ENCODE data around the genes HACE1, BVES, POPDC3 and PRDM1.

DNA sequence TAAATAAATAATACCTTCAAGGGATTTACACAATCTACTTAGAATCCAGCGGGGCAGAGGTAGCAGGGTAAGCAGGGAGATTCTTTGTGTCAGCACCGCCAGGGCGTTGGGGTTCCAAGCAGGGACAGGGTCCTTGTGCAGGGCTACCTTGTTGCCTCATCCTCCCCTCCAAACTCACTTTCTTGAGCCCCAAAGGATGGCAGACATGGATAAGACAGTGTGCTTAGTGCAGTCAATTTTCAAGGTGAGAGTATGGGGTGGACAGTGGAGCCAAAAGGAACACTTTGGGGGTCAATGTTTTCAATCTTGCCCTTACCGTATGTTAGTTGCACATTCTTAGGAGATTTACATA, 23.2 kb upstream of the SIM1 start:
- RRBS: no CpG with 5 or more reads among the region's 4 CpGs

GRCh38 chr6:101981784-101982246, 588.3 kb downstream of the GRIK2 start:
- RRBS: no CpG with 5 or more reads among the region's 1 CpG

- RRBS: no CpG with 5 or more reads among the region's 3 CpGs
Observed at GRCh38 chr6:103293844-103294043, 1566.0 kb downstream of the HACE1 start.

DNA sequence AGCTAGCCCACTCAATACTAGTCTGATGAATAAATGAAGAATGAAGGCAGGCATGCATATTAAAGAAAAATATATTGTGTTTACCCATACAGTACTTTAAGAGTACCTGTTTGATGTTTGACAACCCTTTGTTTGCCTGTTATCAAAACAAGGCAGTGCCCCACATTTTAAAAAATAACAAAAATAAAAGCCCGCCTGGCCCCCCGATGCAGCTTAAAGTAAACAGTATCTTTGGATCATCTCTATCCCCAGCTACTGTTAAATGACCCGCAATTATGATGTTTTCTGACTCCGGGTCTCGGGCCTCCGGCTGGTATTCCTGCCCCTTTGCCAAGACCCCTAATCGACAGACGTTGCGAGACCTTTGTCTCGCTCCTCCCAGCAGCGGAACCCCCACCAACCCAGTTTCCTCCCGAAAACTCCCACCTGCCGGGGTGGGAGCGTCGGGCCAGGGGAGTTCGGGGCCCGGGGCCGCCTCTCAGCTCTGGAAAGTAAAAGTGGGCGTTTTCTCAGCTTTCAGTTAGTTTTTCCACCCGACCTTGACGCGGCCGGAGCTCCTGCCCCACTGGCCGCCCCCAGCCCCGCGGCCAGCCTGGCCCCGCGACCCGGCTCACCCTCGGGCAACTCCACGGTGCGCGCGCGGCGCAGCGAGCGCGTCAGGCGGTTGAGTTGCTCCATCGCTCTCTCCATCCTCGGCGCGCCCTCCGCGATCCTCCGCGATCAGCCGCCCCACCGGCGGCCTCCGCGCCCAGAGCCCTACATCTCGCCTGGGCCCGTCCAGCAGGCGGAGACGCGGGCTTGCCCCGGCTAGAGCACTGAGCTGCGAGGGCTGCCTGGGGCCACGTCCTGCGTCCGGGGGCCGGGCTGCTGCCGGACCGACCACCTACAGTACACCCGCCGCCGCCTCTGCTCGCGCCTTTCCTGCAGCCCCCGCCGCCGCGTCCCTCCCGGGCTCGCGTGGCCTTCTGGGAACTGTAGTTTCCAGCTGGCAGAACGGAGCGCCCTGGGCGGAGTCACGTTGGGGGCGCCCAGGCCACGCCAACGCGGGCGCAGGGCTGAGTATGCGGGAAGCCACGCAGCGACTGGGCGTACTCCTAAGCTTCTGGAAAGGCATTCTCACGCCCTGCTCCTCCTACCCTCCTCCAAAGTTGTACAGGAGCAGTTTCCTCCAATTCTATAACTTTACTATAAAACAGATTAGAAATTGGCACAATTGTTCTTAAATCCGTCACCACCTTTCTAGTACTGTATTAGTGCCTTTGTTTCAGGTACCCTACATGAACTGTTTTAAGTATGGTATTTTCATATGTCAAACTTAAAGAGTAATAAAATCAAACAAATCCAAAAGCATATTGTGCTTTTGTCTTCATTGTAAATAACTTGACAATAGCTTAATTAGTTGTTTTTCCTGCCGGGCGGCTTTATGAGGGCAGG, at the start of gene HACE1:
Gene HACE1, minus strand, starts transcription at position 967 of the 1,434 bp plus-strand sequence.
- RRBS: 2% methylated on average over 40 of the region's 95 CpGs

DNA sequence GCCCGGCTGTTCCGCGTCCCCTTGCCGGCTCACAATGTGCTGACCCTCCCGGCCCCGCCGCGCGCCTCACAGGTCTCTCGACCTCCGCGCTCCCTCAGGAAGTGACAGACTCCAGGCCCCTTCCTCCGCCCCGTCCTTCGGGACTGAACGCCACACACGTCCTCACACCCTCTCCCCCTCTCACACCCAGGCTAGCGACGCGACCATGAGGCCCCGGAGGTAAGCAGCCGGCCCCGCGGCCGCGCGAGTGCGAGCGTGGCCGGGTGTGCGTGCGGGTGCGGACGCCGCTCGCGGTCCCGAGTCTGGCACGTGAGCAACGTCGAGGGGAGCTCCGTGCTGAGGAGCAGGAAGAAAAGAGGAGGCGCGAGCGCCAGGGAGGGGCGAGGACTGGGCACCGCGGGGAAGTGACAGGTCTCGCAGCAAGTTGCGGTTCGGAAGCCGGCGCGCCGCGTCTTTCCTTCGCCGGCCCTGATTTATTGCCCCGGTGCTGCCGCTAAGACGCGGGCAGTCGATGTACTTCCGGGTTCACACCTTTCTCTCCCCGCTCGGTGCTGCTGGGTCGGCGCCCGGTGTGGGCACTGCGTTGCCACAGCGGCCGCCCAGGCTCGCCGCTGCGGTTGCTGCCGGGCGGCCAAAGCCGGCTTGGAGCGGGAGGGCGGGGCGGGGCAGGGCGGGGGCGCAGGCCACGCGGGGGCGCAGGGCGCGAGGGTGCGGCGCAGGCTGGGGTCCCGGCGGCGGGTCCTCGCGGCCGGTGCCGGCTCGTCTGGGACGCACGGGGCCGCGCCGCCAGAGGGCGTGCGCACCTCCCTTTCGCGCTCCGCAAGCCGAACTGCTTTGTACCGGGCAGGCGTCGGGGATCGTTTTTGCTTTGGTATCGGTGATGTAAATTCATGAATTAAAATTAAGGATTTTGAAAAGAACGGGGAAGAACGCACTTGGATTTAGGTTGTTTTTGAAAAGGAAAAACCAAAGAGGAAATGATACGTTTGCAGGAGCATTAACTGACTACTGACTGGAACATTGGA, 15.8 kb upstream of the LIN28B start:
- RRBS: 96% methylated on average over 30 of the region's 117 CpGs

GRCh38 chr6:105136386-105137422, at the start of gene BVES:
BVES (minus strand) TSS chr6:105137157.
- RRBS: 75% methylated on average over 32 of the region's 133 CpGs

GRCh38 chr6:105179200-105180274, at the start of gene POPDC3:
POPDC3 (minus strand) TSS chr6:105180014.
- RRBS: 2% methylated on average over 21 of the region's 112 CpGs

GRCh38 chr6:105372120-105372524, 30.8 kb downstream of the PREP start:
- RRBS: no CpG with 5 or more reads among the region's 1 CpG

- RRBS: no CpG with 5 or more reads among the region's 5 CpGs
Observed at GRCh38 chr6:105389454-105389939, 13.4 kb downstream of the PREP start.

DNA sequence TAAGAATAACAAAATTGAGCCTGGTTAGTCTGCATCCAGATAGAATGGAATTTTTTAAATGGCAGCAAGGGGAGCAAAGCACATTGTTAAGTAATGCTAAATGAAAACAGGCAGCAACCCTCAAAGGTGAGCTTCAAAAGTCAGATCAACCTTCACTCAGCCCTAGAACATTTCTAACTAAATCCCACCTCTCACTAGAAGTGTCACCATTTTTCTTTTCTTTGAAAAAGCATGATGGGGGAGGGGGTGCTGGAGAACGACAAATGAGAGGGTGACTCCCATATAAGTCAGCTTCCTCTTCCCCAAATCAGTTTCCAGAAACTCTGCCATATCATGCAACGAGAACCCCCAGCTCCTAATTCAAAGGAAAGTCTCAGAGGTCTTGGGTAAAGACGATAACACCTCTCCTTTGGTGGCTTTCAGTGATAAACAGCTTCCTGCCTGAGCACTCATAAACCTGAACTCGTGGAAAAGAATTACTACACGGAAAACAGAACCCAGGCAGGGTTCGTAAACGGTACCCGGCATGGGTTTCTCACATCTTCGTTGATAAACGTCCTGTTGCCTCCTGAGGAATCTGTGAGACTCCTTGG, 186.1 kb upstream of the PRDM1 start:
- RRBS: no CpG with 5 or more reads among the region's 10 CpGs

GRCh38 chr6:105994922-105995393, 91.2 kb upstream of the PRDM1 start:
- RRBS: no CpG with 5 or more reads among the region's 28 CpGs

GRCh38 chr6:106085734-106086732, at the start of gene PRDM1:
PRDM1 (plus strand) TSS chr6:106086336.
- RRBS: no CpG with 5 or more reads among the region's 50 CpGs

- RRBS: no CpG with 5 or more reads among the region's 7 CpGs
Observed at GRCh38 chr6:106496651-106497155, 132.6 kb downstream of the RTN4IP1 start.

DNA sequence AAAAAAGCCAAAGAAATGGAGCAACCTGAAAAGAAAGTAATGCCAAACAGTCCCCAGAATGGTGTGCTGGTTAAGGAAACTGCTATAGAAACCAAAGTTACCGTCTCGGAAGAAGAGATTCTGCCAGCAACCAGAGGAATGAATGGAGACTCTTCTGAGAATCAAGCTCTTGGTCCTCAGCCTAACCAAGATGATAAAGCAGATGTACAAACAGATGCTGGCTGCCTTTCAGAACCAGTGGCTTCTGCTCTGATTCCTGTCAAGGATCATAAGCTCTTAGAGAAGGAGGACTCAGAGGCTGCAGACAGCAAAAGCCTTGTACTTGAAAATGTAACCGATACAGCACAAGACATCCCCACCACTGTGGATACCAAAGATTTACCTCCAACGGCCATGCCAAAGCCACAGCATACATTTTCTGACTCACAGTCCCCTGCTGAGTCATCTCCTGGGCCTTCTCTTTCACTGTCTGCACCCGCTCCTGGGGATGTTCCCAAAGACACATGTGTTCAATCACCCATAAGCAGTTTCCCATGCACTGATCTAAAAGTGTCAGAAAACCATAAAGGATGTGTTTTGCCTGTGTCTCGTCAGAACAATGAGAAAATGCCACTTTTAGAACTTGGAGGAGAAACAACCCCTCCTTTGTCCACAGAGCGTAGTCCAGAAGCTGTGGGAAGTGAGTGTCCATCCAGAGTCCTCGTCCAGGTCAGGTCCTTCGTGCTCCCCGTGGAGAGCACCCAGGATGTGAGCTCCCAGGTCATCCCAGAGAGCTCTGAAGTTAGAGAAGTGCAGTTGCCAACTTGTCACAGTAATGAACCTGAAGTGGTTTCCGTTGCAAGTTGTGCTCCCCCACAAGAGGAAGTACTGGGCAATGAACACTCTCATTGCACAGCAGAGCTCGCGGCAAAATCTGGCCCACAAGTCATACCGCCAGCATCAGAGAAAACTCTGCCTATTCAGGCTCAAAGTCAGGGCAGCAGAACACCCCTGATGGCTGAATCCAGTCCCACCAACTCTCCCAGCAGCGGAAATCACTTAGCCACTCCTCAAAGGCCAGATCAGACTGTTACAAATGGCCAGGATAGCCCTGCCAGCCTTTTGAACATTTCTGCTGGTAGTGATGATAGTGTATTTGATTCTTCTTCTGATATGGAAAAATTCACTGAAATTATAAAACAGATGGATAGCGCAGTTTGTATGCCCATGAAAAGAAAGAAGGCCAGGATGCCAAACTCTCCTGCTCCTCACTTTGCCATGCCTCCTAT, 109.5 kb downstream of the RTN4IP1 start:
- RRBS: no CpG with 5 or more reads among the region's 16 CpGs

DNA sequence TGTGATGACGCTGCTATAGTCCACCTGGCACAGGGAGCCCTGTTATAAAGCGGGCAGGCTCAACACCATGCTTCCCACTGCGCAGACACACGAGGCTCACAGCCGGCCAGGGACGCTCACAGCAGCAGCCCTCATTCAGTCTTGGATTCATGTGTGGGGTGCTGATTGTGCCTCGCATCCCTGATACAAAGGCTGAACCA, 54.2 kb downstream of the RTN4IP1 start:
- RRBS: no CpG with 5 or more reads among the region's 7 CpGs

- RRBS: no CpG with 5 or more reads among the region's 9 CpGs
Observed at GRCh38 chr6:106702433-106703056, 73.2 kb downstream of the QRSL1 start.

- RRBS: no CpG with 5 or more reads among the region's 2 CpGs
Observed at GRCh38 chr6:106785669-106786054, 156.3 kb downstream of the QRSL1 start.

GRCh38 chr6:106859623-106860143, 114.8 kb downstream of the CD24 start:
- RRBS: no CpG with 5 or more reads among the region's 3 CpGs

DNA sequence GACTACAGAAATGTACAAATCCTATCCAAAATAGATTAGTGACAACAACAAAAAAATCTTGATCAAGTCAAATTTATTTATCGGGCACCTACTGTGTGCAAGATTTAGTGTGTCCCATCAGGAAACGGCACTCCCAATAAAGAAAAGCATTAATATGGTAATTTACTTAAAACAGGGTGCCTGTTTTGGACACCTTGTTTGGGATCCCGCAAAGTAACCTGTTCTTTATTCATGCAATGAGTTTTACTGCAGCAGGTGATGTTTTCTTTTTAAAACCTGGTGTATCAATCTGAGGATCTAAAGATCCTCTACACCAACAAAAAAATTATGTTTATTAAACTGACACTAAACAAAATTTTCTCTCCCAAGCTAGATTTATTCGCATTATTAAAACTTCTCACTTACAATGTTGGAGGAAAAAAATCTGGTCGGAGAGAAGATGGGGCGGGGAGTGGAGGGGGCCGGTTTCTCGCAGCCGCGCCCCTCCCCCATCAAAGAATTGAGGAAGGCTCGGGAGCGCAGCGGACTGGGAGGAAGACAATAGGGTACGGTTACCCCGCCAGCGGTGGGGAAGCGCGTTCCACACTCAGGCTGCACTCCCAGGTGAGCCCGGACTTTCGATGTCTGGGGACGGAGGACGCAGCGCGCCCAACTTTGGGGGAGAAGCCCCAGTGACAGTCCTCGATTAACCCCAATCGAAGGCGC, 1.5 kb downstream of the CD24 start:
- RRBS: no CpG with 5 or more reads among the region's 27 CpGs

DNA sequence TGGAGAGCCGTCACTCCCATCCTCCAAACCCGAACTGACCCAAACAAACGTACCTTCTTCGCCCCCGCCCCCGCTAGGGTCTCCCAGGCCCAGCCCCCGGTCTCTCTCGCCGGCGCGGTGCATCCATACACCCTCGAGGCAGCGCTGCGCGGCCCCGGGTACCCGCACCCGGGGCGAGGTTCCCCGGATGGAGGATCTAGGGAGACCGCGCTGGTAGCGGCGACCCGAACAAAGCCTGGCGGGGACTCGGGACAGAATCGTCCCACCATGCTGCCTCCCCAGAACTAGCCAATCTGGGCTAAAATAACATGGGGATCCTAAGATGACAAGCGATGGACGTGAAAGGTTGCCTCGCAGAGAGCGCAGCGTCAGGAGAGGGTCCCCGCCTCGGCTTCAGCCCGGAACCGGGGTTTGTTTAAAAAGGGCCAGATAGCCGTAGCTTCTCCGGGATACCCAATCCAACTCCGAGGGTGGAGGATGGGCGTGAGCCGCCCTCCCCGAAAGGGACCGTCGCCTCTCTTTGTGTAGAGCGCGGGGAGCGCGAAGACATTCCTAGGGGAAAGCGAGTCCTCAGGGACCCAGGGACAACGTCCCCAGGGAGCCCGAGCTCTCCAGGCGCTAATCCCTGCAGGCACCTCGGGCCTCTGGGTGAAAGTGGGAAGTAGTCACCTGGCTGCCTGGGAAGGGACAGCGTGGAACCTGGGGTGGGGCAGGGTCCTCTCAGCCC, 749 bp downstream of the CD24 start:
- RRBS: no CpG with 5 or more reads among the region's 55 CpGs

Measured in HCT116 (cell line).